A673 (cell line): Measurements from ENCODE around the gene CAMK1G.

DNA sequence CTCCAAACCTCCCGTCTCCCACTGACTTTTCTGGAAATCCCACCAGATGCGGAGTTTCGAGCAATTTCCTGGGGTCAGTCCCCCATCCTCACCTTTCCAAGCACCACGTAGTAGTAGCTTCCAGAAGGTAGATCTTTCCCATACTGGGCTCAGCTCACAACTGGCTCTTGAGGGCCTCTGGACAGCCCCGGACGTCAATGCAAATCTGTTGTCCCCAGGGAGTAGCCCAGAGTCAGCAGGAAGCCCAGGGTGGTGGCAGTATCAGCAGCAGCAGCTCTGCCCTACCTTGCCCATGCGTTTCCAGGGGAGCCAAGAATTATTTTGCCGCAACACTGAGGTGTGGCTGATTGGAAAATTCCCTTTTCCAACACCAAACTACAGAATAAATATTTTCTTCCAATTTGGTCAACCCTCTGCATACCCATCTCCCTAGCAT lies 70.3 kb downstream of the CD46 start:
- PRO-cap, result no peak

- PRO-cap, result no peak
Observed at GRCh38 chr1:207861549-207862194, 49.3 kb downstream of the CD34 start.

- PRO-cap, result no peak
Observed at GRCh38 chr1:207869758-207870201, 41.1 kb downstream of the CD34 start.

DNA sequence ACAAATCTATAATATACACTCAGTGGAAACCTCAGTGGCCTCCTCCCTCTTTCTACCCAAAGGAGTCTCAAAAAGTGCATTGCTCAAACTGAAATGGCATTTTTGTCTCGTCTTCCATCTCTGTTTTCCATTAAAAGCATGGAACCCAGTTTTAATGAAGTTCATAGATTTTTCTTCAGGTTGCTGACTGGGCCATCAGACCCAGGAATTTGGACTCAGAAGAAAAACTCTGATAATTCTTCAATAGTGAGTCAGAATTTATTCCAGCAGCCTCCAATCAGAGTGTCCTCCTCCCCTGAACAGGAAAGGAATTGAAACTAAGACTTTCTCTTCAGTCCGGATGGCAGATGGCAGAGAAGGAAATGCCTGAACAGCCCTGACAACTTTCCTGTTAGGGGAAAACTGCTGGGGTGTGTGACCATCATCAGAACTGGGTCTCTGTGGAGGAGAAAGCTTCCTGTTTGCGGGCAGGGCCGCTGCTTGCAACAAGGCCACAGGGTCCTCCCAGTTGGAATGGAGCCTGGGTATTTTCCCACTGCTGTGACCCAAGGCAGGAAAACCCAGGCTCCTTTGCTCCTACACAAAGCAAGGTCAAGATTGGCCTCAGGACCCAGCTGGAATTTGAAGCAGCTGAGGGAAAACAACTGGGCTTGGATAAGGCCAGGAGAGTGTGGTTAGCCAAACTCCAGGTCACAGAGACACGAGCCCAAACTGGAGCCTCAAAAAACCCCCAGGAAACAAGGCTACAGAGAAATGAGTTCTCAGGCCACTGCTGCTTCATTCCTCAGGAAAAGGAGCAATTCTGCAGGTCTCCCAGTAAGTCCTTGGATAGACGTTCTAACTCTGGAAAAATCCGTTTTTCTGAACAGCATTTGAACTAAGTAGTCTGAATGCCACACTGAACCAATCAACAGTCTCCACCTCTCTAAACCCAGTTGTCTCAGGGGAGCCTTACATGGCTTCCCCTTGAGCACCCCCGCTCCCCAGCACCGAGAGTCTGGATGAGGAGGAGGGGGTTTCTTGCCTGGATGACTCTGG lies 20.6 kb downstream of the CD34 start:
- PRO-cap, result no peak

DNA sequence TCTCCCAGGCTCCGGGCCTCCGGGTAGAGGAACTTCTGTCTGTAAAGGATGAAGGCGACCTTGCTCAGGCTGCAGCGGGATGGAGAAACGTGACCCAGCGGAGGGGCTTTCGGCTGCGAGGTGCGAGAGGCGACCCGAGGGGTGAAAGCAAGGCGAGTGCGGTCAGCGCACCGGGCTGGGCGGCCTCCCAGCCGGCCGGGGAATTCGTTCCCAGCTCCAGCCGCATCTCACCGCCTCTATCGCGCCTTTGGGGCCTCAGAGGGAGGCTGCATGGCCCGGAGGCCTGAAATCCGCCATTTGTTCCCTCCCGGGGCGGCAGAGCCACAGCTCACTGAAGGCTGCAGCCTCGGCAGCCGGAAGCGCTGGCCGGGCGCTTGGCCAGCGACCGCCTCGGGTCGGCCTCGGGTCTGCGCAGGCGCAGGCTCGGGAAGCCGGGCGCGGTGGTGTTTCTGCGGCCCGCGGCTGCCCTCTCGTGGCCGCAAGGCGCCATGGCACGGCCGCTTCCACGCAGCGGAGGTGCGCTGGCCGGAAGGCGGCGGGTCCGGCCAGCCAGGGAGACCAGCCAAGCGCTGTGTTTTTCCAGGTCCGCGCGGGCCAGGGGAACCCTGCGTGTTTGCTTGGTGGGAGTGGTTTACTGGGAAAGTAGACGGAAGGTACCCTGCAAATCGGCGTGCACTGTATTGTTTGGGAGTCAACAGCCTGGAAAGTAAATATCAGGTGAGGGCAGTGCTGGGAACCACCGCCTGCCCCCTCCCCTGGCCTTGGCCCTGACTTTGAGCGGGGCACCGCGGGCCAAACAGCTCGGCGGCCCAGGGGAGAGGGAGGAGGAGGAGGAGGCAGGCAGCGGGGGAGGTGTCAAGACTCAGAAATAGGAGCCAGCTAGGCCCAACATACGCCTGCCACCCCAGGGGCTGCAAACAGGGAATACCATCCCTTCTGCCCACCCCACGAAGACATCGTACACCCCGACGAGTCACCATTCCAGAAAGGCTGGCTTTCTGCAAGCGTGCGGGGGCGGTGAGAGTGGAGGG lies 52.6 kb upstream of the CD34 start:
- PRO-cap, result bidirectional peak, plus-strand start at position 508 of the sequence, minus-strand start at position 358 of the sequence

GRCh38 chr1:207964278-207964934 lies 53.5 kb upstream of the CD34 start:
- PRO-cap, result no peak

DNA sequence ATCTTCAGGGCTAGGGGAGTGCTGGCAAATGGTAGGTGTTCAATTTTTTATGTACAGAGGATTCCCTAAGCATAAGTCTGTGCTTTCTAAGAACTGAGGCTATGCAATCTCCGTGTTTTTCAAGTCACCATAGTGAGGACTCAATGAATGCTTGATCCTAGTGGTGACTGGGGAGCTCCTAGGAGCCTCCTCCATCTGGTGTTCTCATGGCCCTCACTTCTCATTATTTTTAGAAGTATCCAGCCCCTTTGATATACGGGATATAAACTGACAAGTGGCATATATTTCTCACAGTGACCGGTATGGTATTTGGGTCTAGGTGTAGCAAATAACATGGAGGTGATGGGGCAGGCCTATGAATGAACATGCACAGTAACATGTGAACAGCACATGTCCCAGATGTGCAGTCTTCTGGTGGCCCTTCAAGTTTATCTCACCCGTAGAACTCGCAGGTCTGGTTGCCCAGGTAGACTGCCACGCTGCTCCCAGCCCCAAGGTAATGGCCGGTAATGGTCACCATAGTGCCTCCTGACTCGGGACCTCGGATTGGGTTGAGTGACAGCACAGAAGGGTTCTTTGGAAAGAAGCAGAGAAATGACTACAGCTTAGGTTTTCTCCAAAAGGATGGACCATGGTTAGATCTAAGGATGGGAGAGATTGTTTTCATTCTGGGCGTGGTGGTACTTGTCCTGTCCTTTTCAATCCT lies 141.1 kb upstream of the CD34 start:
- PRO-cap, result no peak

DNA sequence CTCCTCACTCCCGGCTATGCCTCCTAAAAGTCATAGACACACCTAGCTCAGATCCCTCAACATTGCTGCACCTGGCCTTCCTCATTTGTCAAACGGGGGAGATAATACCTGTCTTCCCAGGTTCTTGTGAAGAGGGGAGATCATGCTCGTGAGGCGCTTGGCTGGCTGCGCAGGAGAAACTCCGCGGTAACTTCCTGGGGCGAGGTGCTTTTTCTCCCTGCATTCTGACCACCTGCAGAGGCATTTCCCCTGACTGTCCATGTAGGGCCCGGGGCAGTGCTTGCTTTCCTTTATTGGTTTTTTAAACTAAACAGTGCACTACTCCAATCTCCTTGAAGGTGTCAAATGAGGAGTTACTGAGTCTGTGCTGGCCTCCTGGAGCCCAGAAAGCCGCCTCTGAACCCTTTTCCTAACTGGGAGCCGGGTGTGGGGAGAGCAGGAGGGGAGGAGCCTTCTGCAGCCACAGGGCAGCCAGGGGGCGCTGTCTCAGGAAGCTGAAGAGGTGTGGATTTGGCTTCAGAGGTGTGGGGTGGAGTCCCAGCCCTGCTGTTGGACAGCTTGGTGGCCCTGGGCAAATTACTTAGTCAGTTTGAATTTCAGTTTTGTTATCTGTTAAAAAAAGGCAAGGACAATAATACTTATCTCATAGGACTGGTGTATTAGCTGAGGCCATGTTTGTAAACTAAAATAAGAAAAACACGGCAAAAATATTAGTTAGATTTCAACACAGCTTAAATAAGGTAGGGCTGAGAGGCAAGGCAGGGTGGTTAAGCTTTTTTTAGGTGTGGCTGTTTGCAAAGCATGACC lies 112.1 kb downstream of the PLXNA2 start:
- PRO-cap, result no peak

- PRO-cap, result no peak
Observed at GRCh38 chr1:208141681-208142224, 102.4 kb downstream of the PLXNA2 start.

DNA sequence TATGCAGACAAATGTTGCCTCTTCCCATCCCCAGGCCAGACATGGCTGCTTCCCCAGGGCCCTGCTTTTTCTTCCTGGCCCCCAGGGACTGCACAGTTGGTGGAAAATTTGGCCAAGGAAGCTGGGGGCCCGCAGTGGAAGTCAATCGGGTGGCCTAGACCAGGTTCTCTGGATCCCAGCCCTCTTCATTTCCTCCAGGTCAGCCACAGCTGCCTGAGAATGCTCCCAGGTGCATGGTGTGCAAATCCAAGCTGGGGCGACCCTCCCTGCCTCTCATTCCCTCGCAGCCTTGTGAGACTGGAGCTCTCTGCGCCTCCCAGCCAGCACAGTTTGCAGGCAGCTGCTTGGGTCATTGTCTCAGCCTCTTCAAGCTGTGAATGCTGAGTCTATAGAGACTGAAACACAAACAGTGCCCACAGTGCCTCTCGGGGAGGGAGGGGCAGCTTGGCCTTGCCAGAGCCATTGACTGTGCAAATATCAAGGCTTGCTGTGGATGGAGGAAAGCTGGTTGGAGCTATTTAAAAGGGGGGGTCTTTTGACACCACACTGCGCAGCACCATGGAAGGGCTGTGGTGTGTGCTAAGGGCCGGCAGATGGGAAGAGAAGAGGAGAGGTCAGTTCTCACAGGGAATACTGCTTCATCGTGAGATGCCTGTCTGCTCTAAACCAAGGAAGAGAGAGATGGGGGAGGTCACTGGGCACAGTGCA lies 10.7 kb downstream of the PLXNA2 start:
- PRO-cap, result no peak

DNA sequence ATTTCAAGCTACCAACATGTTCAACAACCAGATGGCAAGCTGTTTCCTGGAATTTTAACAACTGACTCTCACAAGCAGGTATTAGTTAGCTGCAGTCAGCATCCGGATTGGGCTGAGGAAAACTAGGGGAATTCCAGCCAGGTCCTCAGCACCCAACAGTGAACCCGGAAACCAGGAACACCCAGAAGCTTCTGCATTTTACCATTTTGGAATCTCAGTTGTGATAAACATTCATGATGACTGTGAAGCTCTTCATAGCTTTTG lies 162.2 kb upstream of the CAMK1G start:
- PRO-cap, result no peak

DNA sequence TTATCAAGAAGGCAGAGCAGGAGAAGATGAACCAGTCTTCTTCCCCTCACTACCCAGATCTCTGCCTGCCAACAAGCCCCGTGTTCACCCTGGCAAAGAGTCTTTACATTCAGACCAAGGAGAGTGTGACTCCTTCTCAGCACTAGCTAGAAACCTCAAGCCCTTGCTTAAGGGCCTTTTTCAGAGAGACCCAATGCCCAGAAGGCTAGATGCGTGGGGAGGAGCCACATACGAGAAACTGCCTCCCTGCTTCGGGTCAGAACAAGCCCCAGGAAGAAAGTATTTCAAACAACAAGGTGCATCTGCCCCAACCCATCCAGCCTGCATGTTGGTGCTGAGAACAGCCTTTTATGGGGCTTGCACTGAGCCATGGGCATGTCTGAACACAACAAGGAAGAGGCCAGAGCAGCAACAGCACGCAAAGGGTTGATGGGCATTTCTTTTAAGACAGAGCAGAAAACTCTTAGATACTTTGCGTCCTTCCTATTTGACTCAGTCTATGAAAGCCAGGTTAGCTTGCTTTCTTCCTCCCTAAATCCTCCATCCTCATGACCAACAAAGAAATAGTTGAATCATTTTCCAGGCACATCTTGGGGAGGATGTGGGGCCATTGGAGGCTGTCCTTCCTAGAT lies 152.6 kb upstream of the CAMK1G start:
- PRO-cap, result no peak

DNA sequence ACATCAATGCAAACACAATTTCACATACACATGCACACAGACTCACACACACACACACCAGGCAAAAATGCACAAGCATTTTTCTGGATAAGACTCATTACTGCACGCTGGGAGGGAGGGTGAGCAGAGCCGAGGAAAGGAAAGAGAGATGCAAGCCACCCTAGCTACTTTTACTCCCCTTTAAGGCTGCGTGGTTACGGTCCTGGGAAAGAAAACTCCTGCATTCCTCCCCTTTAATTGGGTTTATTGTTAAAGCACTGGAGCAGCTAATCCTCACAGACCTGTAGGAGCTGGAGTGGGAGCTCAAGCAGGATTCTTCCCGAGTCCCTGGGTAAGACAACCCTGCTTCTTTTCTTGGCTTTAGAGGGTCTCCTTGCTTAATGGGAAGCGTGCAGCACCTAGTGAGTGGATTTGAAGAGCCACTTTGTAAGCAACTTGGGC lies at the start of gene CAMK1G:
Gene CAMK1G, plus strand, starts transcription at position 273 of the 441 bp plus-strand sequence.
- PRO-cap, result unidirectional peak, plus-strand start at position 276 of the sequence

- PRO-cap, result no peak
Observed at GRCh38 chr1:209675963-209676289, 714 bp downstream of the G0S2 start.

- PRO-cap, result no peak
Observed at GRCh38 chr1:209804185-209804672, 1.7 kb downstream of the IRF6 start.

DNA sequence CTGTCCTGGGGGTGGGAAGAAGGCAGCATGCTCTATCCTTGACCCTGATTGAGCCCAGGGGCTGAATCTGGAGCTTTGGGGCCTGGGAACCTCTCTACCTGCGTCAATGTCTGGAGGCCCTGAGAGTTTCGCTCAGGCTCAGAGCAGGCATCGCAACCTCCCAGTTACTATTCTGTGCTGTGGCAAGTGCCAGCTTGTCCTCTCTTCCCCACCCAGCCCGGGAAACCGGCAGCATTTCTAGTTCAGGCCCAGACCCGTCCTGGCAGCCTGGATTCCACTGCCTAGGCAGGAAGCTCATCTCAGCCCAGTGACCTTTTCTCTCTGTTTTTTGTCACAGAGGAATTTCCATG lies 10.0 kb upstream of the IRF6 start:
- PRO-cap, result no peak

- PRO-cap, result unidirectional peak, minus-strand start at chr1:209888558
Observed at GRCh38 chr1:209888497-209888988, 49.5 kb upstream of the SYT14 start.

DNA sequence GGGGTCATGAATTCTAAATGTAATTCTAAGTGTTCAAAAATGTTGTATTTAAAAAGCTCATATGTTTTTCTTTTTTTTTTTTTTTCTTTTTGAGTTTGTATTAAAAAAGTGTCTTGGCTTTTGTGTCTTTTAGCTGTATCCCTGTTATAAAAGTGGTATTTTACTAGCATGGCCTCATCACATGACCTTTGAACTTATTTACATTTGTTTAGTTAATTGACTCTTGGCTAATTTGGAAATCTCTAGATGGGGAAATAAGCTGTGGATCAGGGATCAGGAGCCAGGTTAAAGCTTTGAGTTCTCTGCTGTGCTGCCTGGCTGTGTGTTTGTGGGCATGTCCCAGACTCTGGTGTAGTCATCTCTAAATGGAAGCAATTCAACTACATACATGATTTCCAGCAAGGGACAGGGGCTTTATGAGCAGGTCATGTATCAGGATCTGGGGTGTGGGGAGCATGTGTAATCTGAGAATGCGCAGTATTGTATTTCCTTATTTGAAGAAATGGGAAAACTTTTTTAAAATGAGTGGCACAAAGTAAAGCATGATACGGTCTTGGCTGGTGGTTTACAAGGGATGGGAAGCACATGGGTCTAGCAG lies 56.6 kb downstream of the HHAT start:
- PRO-cap, result no peak

DNA sequence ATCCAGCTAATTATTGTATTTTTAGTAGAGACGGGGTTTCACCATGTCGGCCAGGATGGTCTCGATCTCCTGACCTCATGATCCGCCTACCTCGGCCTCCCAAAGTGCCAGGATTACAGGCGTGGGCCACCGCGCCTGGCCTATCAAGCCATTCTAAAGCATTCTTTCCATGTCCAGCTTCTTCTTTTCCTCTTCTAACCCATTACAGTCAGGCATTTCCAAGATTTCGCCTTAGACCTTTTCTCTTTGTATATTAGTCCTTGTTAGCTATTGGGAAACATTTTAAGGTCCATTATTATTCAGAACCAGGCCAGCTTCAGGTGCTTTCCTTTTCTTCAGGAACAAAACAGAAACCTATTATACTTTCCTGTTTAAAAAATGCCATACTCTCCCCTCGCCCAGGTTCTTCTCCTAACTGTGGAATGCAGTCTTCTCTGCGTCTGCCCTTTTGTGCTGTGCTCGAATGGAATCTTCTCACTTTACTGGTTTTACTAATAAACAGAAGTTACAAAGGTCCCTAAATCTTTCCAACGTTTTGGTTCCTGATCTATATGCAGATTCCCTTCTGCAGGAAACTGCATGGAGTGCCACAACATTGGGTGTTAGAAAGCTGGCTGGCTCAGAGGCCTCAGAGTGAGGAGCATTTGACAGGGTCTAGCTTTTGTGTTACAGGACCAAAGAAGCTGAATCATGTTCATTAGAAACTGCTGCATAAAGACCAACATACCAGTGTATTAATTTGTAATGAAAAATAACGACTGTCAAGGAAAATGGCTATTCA lies 2.0 kb upstream of the RCOR3 start:
- PRO-cap, result no peak

- PRO-cap, result no peak
Observed at GRCh38 chr1:211336755-211337802, 10.4 kb downstream of the TRAF5 start.